SEM (cell line): ENCODE results near the gene NDUFA5.

DNA sequence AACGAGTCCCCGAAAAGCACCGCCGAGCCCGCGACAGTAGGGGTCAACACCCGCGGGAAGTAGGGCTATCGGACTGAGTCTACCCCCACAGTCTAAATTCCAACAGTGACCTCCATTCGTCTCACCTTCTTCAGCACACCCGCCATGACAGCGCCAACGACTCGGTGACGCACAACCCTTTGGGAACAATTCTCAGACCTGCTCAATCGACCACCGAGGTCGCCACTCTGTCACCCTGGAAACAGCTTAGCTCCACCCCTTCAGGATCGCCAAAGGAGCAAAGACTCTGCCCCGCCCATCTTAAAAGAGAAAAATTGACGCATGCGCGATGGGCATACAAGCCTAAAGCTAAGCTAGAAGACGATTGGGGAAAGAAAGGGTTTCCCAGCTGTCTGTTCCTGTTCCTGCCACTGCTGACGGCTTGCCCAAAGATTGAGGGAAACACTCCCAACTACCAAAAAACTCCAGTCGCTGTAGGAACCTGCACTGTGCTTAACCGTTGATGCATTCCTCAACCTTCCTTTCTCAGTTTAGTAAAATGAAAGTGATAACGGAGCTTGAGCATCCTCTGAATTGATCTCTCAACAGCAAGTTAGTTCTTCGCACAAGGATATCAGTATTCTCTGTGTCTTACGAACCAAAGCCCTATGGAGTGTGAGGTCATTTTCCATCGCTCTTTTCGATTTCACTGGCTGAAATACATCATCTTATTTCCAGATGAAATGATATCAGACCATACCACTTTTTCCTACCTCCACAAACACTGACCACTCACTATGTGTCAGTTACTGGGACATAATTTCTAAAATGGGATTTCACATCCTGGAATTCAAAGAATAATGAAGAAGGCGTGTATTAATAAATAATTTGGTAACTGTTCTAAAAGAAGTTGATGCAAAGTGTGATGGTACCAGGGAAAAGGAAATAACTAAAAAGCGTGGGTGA lies at the start of gene NDUFA5:
Gene NDUFA5 (minus strand): TSS at position 169 of the 945 bp plus-strand sequence.
- PRO-cap: bidirectional peak, plus-strand start at position 345 of the sequence, minus-strand start at position 155 of the sequence

- PRO-cap: no peak
Observed at GRCh38 chr7:123673800-123674003, 18.0 kb downstream of the LMOD2 start.

GRCh38 chr7:123747588-123748046 lies 1.2 kb downstream of the WASL start:
- PRO-cap: no peak

- PRO-cap: no peak
Observed at GRCh38 chr7:123824474-123825162, 20.4 kb upstream of the HYAL4 start.

DNA sequence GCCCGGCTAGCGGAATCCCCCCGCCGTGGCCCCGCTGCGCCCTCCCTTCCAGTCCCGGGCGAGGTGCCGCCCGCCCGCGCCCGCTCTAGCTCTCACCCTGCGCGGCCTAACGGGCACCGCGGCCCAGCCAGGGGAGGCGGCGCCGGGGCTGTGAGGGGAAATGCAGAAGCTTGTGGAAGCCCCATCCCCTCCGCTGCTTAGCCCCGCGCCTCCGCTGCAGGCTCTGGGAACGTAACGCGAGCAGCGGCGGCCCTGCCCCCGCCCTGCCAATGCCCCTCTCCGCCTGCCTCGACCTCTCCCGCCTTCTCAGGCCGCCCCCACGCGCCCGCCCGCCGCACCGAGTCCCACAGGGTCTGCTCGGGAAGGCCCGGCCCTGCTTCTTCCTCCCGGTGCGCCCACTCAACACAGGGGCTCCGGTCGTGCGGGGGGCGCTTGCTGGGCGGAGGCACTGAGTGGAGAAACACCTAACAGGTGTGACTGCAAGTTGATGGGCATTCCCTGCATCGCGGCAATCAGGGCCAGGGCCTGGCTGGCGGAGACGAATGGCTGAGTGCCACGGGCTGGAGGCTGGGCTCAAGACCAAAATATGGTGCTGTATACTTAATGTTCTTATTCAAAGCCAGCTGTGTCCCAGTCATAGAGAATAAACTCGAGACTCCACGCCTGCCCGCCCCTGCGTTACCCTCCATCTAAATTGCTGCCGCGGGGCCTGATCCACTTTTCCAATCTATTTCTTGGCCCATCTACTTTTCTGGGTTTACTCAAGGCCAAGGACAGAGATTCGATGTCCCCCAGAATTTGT lies 530 bp upstream of the TMEM229A start:
- PRO-cap: no peak

- PRO-cap: bidirectional peak, plus-strand start at chr7:125356181, minus-strand start at chr7:125356015
Observed at GRCh38 chr7:125355717-125356312, 426.2 kb upstream of the POT1 start.

DNA sequence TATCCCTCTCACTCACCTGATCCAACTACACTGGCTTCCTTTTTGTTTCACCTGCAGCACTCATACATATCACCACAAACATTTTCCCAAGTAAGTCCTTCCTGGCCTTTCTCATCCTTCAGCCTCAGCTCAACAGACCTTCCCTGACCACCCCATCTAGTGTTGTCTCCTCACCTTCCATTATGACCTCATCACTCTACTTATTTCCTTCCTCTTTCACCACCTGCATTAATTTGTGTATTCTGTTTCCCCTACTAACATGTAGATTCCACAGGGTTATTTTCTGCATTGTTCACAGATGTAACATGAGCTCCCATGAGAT lies 140.6 kb downstream of the GRM8 start:
- PRO-cap: no peak

GRCh38 chr7:127251463-127252670 lies 874 bp downstream of the GRM8 start:
- PRO-cap: no peak

DNA sequence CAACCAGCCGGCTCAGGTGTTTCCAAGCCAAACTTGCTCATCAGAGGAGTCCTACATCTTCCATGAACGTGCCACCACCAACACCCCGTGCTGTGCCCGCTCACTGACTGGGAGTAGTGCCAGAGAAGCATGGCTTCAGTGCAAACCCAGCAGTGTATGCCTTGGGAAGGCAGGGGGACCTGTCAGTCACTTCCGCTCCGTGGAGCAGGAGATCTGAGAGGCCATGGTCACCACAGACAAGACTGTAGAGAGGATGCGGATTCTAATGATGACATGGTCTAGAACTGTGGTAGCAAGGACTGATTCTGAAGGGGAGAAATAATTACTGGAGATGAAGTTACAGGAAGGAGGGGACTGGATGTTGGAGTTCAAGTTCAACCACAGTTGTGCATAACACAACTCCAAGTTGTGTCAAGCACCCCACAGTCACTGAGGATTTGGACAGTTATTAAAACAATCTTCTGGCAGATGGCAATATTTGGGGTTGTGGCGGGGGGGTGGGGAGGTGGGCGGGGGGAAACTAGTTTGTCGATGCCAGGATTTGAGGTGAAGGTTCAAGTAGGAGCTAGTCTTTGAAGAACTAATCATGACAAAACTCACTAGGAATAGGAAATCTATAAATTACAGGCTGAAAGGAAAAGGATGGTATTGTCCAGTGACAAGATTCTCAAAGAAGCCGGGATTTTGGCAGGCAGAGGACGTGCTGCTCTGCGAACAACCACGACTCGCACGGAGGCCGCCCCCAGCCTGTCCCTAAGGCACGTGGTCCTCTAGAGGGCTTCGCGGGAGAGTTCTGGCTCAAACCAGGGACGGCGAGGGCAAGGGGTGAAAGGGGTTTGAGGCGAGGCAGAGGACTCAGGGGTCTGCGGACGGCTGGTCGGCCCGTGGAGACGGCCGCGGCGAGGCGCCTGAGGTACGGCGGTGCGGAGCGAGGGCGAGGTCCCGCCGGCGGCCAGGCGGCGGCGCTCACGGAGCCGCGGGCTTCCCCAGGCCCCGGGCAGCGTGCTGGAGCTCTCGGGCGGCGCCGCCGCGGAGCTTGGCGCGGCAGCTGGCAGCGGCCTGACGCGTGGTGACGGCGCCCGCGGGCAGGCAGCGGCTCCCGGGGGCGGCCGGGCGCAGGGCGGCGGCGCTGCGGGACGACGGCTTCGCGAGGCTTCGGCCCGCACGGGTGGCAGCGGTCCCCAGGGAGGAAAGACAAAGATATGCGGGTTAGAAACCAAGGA lies 45.2 kb downstream of the ZNF800 start:
- PRO-cap: no peak

GRCh38 chr7:127358892-127359563 lies 33.5 kb downstream of the ZNF800 start:
- PRO-cap: no peak

DNA sequence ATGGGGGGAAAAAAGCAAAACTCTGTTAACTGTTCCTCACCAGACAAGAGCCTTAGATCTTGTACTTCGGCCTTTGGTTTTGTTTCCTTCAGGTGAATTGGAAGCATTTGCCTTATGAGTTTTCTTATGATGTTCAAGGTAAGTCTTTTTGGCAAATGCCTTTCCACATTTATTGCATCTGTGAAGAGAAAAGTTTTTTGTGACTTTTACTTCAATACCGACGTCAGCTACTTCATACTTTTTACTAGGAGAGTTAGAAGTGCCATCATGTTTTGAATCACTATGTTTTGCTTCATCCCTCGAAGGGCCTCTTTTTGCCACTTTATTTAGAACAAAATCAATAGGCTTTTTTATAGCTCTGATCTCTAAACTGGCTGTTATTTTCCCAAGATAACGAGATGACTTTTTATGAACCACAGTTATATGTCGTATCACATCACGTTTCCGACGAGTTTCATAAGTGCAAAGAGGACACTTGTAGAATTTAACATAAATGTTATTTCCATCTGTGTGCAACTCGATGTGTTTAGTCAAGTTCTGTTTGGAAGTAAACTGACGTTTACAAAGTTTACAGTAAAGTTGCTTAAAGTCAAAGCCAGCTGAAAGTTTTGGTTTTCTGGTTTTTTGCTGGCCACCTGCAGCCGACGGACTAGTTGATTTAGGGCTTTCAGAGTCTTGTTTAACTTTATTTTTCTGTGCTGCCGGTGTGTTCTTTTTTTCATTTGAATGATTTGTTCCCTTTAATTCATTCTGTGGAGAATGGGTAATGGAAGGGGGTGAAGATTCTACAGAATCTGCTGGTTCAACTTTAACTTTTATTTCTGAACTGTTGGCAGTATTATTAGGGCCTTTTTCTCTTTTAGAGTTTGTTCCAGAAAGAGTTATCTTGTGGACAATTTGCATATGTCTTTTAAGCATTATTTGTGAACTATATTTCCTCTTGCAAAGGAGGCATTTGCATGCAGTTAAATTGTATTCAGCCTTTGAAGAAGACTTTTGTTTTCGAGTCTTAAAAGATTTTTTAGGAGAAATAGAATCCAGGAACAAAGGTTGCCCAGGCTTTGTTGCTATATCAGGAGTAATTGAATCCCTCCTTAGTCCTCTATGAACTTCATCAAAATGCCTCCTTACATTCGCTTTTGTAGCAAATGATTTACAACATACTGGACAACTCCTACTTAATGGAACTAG lies 18.8 kb downstream of the ZNF800 start:
- PRO-cap: no peak

- PRO-cap: no peak
Observed at GRCh38 chr7:127383115-127383800, 9.2 kb downstream of the ZNF800 start.

DNA sequence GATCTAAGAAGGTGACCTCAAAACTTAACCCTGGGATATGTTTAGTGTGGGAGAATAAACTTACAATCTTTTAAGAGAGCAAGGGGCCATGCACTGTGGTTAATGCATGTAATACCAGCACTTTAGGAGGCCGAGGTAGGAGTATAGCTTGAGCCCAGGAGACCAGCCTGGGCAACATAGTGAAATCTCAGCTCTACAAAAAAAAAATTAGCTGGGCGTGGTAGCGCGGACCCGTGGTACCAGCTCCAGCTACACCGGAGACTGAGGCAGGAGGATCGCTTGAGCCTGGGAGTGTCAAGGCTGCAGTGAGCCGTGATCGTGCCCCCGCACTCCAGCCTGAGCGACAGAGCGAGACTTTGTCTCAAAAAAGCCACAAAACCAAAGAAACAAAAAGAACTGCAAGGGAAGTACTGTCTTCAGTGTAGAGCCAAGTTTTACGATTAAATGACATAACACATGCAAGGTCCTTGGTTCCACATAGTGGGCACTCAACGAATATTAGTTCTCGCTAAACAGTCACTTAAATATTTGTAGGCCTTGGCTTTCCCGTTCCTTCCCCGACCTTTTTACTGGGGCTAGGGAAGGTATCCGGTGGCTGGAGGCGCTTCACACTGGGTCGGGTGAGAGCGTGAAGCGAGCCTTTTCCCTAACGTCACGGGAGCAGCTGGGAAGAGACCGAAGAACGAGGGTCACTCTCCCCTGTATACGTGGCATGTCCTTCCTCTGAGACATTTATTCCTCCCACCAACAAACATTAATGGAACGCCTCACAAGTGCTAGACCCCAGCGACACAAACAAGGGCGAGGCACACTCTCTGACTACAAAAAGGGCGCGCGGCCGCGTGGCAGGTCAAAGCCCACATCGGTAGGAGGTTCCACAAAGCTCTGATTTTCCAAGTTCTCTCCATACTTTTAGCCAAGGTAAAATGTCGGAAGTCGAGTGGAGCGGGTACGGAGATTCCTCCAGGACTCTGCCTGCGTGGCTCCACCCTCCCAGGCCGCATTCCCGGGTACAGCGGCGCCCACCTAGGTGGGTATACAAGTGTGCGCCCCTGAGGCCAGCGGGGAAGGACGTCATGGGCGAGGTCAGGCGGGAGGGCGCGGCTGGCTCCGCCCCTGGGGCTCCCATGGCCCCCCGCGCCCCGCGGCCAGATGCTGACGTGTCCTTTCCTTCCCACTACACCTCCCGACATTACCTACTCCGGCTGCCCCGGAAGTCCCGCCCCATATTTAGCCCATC lies 811 bp upstream of the SND1 start:
- PRO-cap: bidirectional peak, plus-strand start at position 415 of the sequence, minus-strand start at position 266 of the sequence; bidirectional peak, plus-strand start at position 609 of the sequence, minus-strand start at position 622 of the sequence; bidirectional peak, plus-strand start at position 853 of the sequence, minus-strand start at position 887 of the sequence; bidirectional peak, plus-strand start outside the sequence, minus-strand start at position 1,070 of the sequence

GRCh38 chr7:127652826-127653207 lies 823 bp downstream of the SND1 start:
- PRO-cap: no peak

DNA sequence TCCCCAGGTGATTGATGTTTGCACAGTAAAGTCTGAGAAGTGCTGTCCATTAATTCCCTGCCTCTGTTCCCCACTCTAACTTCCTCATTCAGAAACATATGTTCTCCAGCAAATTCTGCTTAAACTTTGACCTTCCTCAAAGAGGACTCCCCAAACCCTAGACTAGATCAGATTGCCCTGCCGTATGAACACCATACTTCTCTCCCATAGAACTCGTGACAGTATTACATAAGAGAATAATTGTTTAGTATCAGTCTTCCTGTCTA lies 16.1 kb downstream of the SND1 start:
- PRO-cap: no peak

GRCh38 chr7:127702369-127702655 lies 50.3 kb downstream of the SND1 start:
- PRO-cap: no peak

- PRO-cap: no peak
Observed at GRCh38 chr7:127703113-127703474, 51.1 kb downstream of the SND1 start.

DNA sequence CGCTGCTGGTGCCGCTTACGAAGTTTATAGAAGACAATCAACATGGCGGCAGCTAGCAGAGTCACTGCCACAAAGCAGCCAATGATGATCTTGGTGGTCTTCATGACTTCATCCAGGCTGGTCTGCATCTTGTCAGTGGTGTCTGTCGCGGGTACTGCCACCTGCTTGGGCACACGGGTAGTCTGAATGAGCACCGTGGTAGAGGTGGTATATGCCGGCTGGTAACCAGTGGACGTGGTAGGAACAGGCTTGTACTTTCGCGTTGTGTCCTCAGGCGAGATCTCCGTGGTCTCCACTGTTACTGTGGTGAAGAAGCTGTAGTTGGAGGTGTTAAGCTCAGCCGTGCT lies 2.3 kb downstream of the LRRC4 start:
- PRO-cap: no peak

DNA sequence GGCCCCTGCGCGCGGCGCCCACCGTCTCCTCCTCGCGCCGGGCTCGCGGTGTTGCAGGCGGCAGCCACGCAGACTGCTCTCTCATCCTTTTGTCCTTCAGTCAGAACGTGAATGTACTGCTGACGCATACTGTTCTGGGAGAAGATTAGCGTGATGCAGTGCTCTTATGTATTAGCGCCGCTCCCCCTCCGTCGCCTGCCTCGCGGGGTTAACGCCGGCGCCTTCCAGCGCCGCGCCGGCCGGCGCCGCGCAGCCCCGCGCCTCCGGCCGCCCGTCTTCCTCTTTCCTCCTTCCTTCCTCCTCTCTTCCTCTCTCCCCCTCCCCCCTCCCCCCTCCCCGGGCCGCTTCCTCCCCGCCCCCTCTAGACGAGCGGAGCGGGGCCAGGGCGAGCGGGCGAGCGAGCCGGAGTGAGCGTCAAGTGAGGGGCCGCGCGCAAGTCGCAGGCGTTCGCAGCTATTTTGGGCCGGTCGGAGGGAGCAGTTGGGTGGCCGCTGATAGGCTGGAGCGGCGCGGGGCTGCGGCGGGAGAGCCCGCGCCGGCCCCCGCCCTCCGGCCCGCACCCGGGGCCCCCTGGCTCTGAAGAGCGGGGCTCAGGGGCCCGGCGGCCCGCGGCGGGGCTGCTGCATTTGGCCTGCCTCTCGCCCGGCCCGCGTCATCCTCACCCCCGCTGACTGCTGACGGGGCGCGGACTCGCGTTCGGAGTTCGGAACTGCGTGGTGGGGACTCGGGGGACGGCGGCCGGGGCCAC lies 930 bp upstream of the LRRC4 start:
- PRO-cap: no peak

GRCh38 chr7:128135581-128136774 lies 104.7 kb upstream of the LRRC4 start:
- PRO-cap: bidirectional peak, plus-strand start at chr7:128135906, minus-strand start at chr7:128135783